ENCODE data around the gene DESI1.

- PRO-cap, 6 experiments: peak in 6 of 6 experiments; most common plus-strand start chr22:40637031 (in 6); most common minus-strand start chr22:40637215 (in 2)
- RAMPAGE, long total RNA, 2 experiments: no peak in any of the 2 experiments
- RRBS: 1% methylated on average over 5 of the region's 54 CpGs
Measured at GRCh38 chr22:40636882-40637666, 555 bp upstream of the MRTFA start.

DNA sequence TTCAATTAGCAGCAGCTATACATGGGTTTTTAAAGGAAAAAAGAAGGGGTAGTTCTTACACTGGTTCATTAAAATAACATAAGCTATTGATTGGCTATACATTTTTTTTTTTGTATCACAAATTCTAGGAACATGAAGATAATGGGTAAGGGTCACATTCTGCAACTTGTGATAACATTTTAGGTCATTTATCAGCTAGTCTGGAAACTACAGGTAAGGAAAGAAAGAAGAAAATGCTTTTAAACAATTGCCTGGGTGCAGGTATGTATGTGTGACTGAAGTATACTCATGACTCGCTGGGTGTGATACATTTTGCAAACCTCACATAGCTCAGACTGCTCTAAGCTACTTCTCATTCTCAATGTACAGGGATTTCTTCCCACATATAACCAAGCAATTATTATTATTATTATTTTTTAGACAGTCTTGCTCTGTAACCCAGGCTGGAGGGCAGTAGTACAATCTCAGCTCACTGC is 67.5 kb downstream of the MCHR1 start:
- PRO-cap, 6 experiments: no peak in any of the 6 experiments
- RAMPAGE, long total RNA, 2 experiments: no peak in any of the 2 experiments
- RRBS: no CpG with 5 or more reads among the region's 1 CpG

DNA sequence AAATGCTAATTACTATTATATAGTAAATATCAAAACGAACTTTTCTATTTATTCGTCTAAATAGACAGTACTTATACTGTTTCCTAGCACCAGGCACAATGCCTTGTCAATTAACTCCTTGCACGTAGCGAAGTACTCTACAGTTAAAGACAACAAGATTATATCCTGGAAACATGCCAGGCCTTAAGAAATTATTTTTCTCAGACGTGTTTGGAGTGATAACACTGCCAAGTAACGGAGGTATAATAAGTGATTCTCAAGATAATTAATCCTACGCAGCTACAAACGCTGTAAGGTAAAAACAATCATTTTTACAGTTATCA is 834 bp downstream of the ST13 start:
- PRO-cap, 6 experiments: no peak in any of the 6 experiments
- RAMPAGE, long total RNA, 2 experiments: no peak in any of the 2 experiments
- RRBS: no CpG with 5 or more reads among the region's 8 CpGs

GRCh38 chr22:41106901-41107305 is 14.5 kb downstream of the EP300 start:
- PRO-cap, 6 experiments: no peak in any of the 6 experiments
- RAMPAGE, long total RNA, 2 experiments: no peak in any of the 2 experiments
- RRBS: no CpG with 5 or more reads among the region's 11 CpGs

DNA sequence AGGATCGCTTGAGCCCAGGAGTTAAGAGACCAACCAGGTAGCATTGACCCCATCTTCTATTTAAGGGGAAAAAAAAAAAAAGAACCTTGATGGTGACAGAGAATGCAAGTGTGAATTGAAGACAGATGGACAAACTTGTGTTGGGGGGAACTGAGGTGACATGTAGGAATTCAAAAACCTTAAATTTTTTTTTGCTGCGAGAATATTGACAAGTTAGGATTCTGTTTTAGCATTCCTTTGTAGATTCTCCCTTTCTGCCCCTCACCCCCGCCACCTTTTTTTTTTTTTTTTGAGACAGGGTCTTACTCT is 26.3 kb downstream of the EP300 start:
- PRO-cap, 6 experiments: no peak in any of the 6 experiments
- RAMPAGE, long total RNA, 2 experiments: no peak in any of the 2 experiments
- RRBS: no CpG with 5 or more reads among the region's 3 CpGs

- PRO-cap, 6 experiments: no peak in any of the 6 experiments
- RAMPAGE, long total RNA, 2 experiments: no peak in any of the 2 experiments
- RRBS: no CpG with 5 or more reads among the region's 4 CpGs
Measured at GRCh38 chr22:41181497-41181814, 23.7 kb upstream of the L3MBTL2 start.

DNA sequence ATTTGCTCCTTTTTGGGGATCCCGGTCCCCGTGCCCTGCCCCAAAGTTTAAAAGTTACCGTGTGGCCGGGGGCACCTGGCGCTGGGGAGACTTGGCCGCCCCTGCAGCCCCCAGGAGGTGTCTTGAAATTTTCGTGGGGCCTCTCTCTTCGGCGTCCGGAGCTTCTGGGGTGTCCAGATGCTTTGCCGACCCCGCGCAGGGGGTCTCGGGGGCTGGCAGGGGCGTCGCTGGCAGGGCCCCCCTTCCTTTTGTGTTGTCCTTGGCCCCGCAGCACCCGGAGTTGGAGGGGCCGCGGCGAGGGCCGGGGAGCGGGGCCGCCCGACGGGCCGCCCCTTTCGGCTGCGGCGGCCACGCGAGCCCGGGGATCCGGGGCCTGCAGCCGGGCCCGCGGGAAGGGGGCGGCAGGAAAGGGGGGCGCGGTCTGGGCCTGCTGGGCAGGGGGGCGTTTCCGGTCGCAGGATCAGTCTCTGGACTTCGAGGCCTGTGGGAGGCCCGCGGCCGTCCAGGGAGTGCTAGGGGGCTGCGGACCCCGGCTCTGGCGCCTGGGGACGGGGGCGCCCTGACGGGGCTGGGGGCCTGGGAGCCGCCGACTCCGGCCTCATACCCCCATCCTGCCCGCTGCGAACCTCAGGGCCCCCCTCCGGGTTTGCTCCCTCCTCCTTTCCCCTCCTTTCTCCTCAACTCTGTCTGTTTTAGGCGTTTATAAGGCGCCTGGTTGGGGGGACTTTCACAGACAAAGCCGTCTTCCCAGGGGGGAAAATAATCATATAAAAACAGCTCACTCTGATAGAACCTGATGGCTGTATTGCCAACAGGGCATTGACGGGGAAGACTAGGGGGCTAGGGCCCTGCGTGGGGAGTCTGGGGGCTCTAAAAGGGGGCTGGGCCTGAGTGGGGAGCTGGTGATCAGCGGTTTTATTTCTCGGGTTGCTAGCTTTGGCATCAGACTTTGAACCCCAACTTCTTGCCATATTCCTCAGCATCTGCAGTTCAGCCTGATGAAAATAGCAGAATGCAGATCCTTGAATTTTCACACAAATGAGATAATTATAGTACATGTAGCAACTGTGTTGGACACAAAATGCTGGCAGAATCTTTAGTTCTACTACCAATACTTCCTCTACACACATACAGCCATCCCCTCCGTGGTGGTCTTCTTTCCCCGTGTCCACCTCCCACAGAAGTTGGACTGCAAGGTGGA is 1.1 kb downstream of the ZC3H7B start:
- PRO-cap, 6 experiments: no peak in any of the 6 experiments
- RAMPAGE, long total RNA, 2 experiments: no peak in any of the 2 experiments
- RRBS: 1% methylated on average over 47 of the region's 68 CpGs

- PRO-cap, 6 experiments: no peak in any of the 6 experiments
- RAMPAGE, long total RNA, 2 experiments: no peak in any of the 2 experiments
- RRBS: no CpG with 5 or more reads among the region's 21 CpGs
Measured at GRCh38 chr22:41382612-41383167, 948 bp downstream of the TEF start.

- PRO-cap, 6 experiments: peak in 2 of 6 experiments; most common minus-strand start chr22:41413035 (in 1)
- RAMPAGE, long total RNA, 2 experiments: no peak in any of the 2 experiments
- RRBS: 41% methylated on average over 7 of the region's 25 CpGs
Measured at GRCh38 chr22:41412679-41413164, 31.0 kb downstream of the TEF start.

DNA sequence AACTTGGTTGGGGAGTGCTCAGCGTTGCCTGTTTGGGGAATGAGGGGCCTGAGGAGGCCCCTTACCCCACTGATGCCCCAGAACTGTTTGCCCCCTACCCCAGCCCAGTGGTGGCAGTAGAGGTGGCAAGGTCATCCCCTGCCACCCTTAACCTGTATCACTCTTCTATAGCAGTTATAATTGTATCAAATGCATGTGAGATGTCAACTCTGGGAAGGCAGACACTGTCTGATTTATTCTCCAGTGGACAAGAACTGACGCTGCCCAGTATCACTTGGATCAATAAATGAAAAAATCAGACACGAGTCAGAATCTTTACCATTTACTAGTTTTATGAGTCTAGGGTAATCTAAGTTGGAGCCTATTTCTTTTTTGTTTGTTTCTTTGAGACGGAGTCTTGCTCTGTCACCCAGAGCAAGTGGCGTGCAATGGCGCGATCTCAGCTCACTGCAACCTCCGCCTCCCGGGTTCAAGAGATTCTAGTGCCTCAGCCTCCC is 14.5 kb downstream of the TOB2 start:
- PRO-cap, 6 experiments: peak in 1 of 6 experiments; most common minus-strand start position 163 of the sequence (in 1)
- RAMPAGE, long total RNA, 2 experiments: no peak in any of the 2 experiments
- RRBS: no CpG with 5 or more reads among the region's 9 CpGs

- PRO-cap, 6 experiments: no peak in any of the 6 experiments
- RAMPAGE, long total RNA, 2 experiments: no peak in any of the 2 experiments
- RRBS: no CpG with 5 or more reads among the region's 17 CpGs
Measured at GRCh38 chr22:41436871-41437452, 9.6 kb downstream of the TOB2 start.

DNA sequence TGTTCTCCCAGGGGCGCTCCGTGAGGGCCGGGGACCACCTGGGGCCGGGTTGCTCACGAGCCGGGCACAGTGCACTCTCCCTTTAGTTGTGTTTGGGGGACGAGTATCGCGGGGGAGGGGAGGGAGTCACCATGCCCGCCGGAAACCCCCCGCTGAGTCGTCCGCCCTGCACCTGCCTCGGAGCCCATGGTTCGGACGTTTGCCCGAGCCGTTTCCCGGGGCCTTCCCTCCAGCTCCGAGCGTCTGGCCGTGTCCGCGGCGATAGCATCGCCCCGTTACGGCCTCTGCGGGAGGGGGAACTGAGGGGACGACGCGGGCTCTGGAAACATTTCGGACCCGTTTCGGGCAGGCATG is 469 bp upstream of the TOB2 start:
- PRO-cap, 6 experiments: no peak in any of the 6 experiments
- RAMPAGE, long total RNA, 2 experiments: no peak in any of the 2 experiments
- RRBS: under 1% methylated on average over 16 of the region's 36 CpGs

DNA sequence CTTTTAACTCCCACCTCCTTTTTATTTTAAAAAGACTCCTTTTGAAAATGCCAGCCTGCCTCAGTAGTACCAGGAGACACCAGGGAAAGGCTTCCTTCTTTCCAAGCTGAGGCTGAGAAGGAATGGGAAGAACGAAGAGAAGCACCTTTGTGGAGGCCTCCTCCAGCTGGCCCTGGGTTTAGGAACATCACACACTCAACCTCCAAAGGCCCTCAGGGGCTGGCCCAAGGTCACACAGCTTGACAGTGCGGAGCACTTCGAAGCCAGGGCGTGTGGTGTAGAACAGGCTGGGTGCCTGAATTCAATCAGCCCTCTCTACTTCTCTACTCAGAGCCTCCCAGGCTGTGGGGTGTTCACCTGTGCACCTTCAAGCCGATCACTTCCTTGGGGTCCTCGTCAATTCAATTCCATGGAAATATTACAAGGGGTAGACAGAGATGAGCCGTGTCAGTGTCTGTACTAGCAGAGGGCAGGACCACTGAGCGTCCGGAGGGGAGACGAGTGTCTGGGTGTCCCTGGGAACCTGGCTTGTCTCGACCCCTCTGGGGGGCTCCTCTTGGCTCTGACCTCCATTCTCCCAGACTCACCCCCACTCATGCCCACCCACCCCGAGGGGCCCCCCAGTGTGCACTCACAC is 650 bp upstream of the CSDC2 start:
- PRO-cap, 6 experiments: peak in 4 of 6 experiments; most common plus-strand start position 242 of the sequence (in 4); most common minus-strand start position 174 of the sequence (in 1)
- RAMPAGE, long total RNA, 2 experiments: no peak in any of the 2 experiments
- RRBS: no CpG with 5 or more reads among the region's 12 CpGs

DNA sequence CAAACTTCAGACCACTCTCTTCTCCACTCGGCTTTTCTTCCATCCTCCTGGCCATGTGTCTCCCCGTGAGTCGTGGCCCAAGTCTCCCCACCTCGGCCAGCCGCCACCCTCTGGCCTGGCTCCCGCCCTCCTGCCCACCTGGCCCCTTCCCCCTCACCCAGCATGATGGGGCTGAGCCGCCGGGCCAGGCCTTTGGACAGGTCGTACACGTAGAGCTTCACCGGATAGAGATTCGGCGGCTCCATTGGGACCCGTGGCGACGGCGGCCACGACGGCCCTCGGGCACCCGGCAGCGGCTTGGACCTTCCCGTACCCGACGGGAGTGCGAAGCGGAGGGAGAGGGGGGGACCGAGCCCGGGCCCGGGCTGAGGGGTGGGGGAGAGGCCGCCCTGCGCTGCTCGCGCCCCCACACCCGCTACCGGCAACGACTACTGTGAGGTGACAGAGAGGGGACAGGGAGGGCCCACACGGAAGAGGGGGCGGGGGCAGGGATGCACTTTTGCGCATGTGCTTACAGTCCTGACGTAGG is at the start of gene DESI1:
DESI1 (minus strand) TSS at position 449 of the 529 bp plus-strand sequence.
- PRO-cap, 6 experiments: peak in 6 of 6 experiments; most common minus-strand start position 430 of the sequence (in 6)
- RAMPAGE, long total RNA, 2 experiments: start-site peak on the minus strand in 2 of 2 experiments, centred at positions 420 to 439 of the sequence, 19 to 195 reads per replicate
- RRBS: 4% methylated on average over 28 of the region's 41 CpGs

DNA sequence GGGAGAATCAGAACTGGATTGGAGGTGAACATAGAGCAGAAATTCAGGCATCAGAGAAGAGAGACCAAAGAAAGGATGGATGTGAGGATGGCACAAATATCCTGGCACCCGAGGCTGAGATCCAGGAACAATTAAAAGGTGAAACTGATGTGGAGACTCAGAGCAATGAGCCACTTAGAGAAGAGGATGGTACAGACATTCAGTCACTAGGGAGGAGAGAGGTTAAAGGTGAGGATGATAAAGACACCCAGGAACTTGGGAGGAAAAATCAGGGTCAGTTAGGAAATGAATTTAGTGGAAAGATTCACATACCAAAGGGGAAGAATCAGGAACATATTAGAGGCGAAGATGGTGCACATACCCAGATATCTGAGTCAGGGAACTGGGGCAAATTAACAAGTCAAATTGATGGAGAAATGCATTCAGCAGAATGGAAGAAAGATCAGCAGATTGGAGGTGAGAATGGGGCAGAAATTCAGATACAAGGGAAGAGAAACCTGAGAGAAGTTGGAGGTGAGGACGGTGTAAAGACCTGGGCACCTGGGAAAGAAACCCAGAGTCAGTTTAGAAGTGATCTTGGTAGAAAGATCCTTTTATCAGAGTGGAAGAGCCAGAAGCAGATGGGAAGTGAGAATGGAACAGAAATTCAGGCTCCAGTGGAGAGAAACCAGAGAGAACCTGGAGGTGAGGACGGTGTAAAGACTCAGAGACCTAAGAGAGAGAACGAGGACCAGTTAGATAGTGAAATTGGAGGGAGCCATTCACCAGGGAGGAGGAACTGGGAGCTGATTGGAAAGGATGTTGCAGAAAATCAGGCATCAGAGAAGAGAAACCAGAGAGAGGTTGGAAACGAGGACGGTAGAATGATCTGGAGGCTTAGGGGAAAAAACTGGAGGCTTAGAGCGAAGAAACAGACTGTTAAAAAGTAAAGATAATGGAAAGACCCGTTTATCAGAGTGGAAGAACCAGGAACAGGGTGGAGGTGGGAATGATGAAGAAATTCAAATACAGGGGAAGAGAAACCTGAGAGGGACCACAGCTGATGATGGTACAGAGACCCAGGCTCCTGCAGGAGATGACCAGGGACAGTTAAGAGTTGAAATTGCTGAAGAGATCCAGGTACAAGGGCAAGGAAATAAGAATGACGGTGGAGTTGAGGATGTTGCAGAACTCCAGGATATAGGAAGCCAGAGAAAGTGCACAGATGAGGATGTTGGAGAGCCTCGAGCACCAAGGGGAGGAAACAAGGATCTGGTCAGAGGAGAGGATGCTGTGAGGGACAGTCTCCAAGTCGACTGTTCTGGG is 3.7 kb upstream of the MEI1 start:
- PRO-cap, 6 experiments: no peak in any of the 6 experiments
- RAMPAGE, long total RNA, 2 experiments: no peak in any of the 2 experiments
- RRBS: no CpG with 5 or more reads among the region's 12 CpGs

DNA sequence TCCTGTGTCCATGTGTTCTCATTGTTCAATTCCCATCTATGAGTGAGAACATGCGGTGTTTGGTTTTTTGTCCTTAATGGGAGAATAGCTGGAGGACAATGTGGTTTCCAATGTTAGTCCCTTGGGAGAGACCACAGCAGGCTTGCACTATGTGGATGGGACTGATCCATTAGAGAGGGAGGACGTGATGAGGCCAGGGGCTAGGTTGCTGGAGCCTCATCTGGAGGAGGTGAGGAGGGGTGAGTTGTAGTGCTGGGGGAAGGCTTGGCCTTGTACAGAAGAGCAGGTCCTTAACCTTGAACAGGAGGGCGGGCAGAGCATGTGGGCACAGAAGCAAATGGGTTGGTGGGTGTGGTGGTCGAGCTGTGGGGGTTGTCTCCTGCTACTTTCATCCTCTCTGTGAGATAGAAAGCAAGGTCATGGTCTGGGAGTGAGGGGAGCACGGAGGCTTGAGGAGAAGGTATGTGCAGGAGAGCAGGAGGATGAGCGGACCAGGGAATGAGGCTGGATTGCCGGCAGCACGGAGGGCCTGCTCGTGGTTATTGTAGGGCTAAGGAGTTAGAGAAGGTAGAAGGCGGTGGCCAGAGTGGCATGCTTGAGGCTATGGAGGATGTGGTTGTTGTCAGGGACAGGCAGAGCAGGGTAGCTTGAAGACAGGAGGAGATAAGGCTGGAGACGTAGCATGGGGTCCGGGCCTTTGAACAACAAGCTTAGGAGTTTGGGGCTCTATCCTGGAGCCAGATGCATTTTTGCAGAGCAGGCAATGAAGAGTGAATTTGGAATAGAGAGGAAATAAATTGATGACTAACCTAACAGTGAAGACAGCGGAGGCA is 11.2 kb upstream of the SREBF2 start:
- PRO-cap, 6 experiments: no peak in any of the 6 experiments
- RAMPAGE, long total RNA, 2 experiments: no peak in any of the 2 experiments
- RRBS: no CpG with 5 or more reads among the region's 13 CpGs

GRCh38 chr22:41841211-41841720 is 8.4 kb downstream of the SREBF2 start:
- PRO-cap, 6 experiments: no peak in any of the 6 experiments
- RAMPAGE, long total RNA, 2 experiments: no peak in any of the 2 experiments
- RRBS: no CpG with 5 or more reads among the region's 3 CpGs

DNA sequence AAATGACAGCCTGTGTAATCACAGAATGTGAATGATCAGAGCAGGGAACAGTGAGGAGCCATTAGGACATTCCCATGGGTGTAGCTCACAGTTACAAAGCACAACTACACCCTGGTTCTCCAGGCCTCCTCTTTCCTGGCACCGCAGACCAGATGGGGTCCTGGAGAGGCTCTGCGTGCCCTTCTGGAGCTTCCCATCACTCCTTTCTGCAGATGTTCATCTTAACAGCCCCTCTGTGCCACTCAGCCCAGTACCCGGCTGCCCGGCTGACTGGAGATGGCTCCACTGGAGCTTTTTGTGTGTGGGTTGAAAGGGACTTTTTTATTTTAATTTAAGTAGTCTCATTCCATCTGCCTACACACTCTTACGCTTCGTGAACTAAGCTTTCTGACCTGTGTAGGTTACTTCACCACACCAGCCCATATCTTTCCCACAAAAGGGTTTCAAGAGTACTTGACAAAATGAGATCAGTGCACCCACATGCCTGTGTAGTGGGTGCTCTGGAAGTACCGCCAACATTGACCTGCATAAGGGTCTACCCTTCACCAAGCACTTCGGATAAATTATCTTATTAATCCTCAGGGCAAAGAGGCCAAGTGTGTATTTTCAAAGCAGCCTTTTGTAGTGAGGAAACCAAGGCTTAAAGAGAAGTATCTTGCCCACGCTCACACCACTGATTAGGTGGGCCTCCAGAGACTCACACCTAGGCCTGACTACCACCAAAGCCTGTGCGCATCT is 29.8 kb downstream of the SREBF2 start:
- PRO-cap, 6 experiments: no peak in any of the 6 experiments
- RAMPAGE, long total RNA, 2 experiments: no peak in any of the 2 experiments
- RRBS: no CpG with 5 or more reads among the region's 10 CpGs

- PRO-cap, 6 experiments: no peak in any of the 6 experiments
- RAMPAGE, long total RNA, 2 experiments: no peak in any of the 2 experiments
- RRBS: 39% methylated on average over 3 of the region's 17 CpGs
Measured at GRCh38 chr22:41898718-41899609, 15.9 kb downstream of the SHISA8 start.

DNA sequence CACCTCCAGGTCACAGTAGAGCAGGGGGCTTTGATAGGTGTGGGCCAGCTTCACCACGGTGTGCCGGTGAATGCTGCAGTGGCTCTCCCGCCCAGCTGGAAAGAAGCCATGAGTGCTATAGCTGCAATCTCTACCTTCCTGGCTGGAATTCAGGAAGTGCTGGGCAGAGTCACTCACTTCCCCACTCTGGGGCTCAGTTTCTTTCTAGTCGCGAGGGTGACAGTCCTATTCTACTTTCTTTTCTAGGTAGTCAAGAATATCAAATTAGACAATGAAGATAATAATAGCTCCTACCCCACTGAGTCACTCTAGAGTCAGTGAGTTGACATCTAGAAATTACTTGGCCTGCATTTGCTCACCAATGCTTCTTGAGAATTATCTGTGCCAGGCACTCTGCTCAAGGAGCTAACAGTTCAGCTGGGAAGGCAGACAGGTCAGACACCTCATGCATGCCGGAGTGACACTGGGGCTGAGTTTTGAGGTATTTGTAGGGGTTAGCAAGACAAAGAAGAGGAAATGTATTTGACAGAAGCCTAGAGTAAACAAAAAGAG is 3.3 kb downstream of the CENPM start:
- PRO-cap, 6 experiments: no peak in any of the 6 experiments
- RAMPAGE, long total RNA, 2 experiments: no peak in any of the 2 experiments
- RRBS: 57% methylated on average over 1 of the region's 6 CpGs